Tibial artery (tissue), 1 donor: ENCODE measurements around the gene NELL1.

GRCh38 chr11:20025725-20026314, 134.5 kb downstream of the DBX1 start:
- PRO-cap, result no peak

DNA sequence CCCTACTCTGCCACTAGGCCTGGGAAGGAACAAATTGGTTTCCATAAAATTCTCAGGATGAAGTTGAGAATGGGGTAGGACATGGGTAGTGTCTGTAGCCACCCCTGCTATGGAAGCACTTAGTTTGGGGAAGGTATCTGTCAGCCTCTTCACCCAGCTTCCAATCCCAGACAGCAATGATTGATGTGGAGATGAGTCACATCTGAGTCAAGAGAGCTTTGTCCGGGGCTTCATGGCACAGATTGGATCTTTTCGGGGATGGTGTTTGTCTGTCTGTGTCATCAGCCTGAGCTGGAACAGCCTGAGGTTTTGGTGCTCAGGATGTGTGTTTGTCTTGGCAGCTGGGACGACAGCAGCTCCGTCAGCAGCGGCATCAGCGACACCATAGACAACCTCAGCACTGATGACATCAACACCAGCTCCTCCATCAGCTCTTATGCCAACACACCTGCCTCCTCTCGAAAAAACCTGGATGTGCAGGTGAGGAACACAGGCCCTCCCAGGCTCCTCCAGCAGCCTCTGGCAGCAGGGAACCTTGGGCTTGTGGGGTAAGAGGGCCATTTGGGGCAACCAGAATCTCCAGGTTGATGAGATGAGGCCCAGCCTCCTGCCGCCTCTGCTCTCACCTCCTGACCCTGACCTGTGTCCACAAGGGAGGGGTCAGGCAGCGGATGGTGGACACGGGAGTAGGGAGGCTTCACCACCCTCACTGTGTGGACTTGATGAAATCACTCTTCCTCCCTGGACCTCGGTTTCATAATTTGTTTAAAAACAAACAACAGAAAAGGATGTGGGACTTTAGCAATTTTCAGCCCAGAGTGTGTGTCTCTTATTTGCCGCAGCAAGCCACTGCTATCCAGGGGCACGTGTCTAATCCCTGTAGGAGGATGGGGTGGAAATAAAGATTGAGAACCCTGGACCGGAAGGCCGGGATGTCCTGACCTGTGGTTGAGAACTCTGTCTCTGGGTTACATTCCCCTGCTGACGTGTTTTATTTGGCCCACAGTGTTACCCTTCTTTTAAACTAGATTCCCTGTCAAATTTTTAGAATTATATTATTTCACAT, 124.3 kb downstream of the DBX1 start:
- PRO-cap, result no peak

GRCh38 chr11:20041379-20041854, 118.9 kb downstream of the DBX1 start:
- PRO-cap, result no peak

DNA sequence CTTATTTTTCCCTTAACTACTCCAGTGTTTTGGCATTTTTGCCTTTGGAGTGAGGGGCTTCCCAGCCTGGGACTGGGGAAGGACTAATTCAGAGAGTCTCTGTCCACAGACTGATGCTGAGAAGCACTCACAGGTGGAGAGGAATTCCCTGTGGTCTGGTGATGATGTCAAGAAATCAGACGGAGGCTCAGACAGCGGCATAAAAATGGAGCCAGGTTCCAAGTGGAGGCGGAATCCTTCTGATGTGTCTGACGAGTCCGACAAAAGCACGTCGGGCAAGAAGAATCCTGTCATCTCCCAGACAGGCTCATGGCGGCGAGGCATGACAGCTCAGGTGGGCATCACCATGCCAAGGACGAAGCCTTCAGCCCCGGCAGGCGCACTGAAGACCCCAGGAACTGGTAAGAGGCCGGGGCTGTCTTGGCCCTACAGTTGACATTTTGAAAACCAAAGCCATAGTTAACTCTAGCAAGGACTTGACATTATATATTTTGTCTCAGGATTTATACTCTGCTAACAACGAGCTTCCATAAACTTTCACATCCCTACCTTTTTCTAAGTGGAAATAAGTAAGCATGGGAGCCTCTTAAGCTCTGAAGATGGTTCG, 116.3 kb downstream of the DBX1 start:
- PRO-cap, result no peak

- PRO-cap, result no peak
Measured at GRCh38 chr11:20367508-20368091, 4.1 kb downstream of the HTATIP2 start.

DNA sequence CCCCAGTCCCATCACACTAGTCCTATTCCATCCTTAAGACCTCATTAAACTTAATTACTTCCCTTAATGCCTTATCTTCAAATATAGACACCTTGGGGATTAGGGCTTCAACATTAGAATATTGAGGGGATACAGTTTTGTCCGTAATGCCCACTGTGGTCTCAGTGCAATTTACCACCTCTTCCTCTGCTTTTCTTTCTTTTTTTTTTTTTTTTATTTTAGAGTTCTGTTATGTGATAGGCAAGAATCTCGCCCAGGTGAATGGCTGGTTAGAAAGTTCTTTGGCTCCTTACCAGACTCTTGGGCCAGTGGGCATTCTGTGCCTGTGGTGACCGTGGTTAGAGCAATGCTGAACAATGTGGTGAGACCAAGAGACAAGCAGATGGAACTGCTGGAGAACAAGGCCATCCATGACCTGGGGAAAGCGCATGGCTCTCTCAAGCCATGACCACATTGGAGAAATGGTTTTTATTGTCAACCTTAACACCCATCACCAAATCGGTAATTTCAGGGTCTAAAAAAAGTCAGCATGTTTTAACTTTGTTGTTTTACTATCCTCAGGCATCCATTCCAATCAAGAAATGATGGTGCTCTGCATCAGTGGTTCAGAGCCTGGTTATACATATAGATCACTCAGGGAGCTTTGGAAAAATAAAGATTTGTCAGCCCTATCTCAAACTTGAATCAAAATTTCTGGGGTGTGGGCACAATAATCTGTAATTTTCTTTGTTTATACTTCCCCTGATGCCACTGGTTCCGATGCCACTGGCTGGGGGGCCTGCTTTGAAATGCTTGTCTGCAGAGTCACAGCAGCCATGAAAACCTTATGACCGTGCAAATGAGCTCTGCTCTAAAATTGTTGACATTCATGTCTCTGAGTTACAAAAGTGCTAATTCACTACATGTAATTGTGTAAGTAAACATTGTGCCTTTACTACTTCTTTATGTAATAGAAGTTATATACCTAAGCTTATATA, 4.5 kb upstream of the PRMT3 start:
- PRO-cap, result no peak

- PRO-cap, result no peak
Measured at GRCh38 chr11:20388498-20388949, 1.0 kb downstream of the PRMT3 start.

GRCh38 chr11:20668863-20669763, at the start of gene NELL1:
TSS of gene NELL1 (plus strand) at chr11:20669586.
- PRO-cap, result no peak

DNA sequence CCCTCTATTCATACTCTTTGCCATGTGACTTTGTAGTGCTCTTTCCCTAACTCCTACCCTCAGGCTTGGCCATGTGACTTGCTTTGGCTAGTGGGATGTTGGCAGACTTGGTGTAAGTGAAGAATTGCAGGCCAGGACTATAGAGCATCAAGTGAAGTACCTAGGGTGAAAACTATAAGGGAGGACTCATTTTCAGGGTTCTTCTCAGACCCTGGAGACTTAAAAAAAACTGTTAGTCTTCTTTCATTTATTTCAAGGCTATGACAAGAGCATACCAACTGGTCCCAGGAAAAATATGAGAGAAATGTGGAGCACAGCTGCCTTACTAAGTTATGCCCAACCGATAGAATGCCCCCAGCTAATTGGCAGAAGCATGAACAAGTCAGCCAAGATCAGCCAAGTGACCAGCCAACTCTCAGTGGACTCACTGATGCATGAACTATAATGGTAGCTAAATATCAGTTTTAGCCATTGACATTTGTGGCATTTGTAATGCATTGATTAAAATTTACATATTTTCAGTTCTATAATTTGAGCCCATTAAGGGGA, 81.0 kb downstream of the FANCF start:
- PRO-cap, result no peak

GRCh38 chr11:22981167-22981491, 120.9 kb upstream of the CCDC179 start:
- PRO-cap, result no peak

DNA sequence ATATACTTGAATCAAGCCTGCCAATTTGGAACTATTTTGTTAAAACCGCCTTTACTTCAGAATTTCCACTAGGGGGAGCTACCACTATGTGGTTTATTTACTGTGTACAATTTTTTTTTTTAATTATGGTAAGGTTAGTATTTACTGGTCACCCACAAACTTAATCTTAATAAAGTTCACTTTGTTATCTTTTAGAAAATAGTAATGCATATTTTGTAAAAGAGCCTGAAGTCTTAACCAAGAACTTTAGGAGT, 47.0 kb upstream of the ANO3 start:
- PRO-cap, result no peak

DNA sequence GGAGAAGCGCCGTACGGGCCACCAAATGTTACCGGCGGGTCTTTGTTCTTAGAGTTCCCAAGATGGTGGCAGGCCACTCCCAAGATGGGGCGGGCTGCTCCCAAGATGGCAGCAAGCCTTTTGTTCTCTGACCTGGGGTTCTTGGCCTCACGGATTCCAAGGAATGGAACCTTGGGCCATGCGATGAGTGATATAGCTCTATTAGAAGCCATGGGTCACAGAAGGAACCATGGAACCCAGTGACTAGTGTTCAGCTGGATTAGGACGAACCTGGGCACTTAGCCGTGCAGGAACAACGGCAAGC, 25.0 kb upstream of the MUC15 start:
- PRO-cap, result no peak

DNA sequence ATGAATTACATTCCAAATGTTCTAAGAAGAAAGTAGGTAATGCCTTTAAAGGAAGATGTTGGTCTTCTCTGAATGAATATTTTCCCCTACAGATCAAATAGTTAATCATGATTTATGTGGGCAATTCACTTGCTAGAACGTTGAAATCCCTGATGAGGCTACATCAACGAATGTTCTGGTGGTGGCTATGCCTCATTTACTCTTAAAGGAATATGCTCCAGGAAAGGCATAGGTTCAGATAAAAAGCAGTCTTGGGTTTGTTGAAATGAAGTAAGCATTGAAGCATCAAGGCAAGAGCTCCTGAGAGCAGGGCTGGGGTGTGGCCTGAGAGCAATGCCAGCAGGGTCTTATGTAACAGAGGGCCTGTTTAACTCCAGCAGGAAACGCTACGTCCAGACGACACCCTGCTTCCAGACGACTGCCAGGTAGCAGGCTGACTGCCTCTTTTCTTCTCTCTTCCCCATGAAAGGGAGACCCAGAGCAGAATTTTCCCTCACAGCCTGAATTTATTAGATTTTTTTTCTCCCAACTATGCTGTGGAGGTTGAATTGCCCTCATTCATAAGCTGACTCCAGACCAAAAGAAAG, 127.1 kb upstream of the SLC5A12 start:
- PRO-cap, result unidirectional peak, plus-strand start at position 413 of the sequence

DNA sequence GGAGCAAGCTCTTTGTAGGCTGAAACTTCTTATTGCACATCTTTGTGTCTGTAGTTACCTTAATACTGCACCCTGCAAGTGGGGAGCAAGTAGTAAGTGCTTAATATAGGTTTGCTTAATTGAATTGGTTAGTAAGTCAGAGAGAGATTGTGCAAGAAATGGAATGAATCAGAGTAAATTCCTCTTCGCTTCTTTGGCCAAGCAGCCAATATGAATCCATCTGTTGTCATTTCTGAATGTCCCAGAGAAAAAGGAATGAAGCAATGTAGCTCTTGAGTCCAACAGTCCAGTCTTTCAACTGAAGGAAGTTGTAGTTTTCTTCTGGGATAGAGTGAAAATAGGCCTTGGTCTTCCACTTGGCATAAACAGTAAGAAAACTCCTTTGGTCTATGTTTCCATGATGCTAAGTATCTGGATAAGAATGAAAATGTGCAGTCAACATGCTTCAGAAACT, 1.9 kb upstream of the FIBIN start:
- PRO-cap, result no peak

DNA sequence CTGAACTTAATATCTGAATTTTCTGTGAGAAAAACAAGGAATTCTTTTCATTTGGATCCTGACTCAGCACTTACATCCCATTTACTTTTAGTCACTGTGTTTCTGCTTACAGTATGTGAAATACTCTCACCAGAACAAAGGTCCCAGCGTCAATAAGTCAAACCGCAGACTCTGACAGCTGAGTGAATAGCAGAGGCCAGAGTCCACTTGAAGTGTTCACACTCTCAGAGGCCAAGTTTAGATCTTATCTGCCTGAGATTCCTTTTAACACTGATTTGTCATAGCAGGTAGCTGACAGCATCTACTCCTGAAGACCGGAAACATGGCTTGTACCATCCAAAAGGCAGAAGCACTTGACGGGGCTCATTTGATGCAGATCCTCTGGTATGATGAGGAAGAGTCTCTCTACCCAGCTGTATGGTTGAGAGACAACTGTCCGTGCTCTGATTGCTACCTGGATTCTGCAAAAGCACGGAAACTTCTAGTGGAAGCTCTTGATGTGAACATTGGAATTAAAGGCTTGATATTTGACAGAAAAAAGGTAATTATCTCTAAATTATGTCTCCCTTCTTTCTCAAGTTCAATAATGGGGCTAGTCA, 14.6 kb downstream of the BBOX1 start:
- PRO-cap, result no peak

GRCh38 chr11:27385163-27385844, 22.3 kb upstream of the CCDC34 start:
- PRO-cap, result no peak

- PRO-cap, result no peak
Measured at GRCh38 chr11:27392067-27392534, 29.1 kb upstream of the CCDC34 start.

DNA sequence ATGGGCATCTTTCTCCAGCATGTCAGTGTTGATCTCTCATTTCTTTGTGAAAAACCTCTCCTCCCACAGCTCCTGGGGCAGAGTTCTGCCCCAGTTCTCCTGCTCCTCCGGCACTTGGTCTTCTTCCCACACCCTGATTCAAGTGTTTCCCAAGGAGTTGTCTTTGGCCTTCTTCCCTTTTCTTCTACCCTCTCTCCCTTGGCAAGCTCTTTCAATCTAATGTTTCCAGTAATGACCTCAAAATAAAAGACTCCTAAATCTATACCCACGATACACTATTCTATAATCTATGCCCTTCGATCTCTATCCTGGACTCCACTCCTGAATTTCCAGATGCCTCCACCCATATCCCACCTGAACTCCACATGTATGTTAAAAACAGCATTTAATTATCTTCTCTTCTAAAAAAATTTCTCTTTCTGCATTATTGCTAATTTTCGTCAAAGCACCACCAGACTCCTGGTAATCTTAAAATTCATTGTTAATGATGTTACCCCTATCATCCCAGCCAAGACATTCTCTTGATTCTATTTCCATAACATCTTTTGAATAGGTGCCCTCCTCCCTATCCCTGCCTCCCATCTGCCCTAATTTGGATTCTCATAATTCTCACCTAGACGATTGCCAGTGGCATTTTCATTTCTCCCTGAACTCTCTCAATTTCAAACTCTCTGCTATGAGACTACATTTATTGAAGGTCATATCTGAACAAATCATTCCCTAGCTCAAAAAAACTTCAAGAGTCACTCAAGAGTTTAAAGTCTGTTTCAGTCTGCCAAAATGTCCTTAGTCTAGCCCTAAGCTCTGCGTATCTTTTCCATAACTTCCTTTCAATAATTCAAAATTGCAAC, 42.4 kb upstream of the CCDC34 start:
- PRO-cap, result no peak

- PRO-cap, result no peak
Measured at GRCh38 chr11:27430789-27431473, 41.7 kb downstream of the LGR4 start.

DNA sequence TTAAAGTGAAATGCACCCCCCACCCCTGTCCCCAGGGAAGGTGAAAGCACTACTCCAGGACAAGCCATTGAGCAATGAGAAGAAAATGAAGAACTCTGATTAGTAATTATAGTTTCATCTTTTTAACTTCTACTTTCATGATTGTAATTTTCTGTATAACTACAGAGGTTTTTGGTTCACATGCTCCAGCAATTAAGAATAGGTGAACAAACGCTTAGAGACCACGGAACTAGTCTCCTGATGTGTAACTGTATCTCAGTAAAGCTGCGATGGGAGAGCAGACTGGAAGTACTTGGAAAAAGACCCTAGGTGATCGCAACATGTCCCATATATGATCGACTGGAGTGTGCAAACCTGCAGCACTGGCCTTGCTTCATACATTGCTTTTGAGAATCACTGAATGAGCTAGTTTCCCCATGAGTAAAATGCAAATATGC, 3.0 kb downstream of the LGR4 start:
- PRO-cap, result no peak